Penis (tissue), 1 donor: ENCODE measurements around the gene F2.

DNA sequence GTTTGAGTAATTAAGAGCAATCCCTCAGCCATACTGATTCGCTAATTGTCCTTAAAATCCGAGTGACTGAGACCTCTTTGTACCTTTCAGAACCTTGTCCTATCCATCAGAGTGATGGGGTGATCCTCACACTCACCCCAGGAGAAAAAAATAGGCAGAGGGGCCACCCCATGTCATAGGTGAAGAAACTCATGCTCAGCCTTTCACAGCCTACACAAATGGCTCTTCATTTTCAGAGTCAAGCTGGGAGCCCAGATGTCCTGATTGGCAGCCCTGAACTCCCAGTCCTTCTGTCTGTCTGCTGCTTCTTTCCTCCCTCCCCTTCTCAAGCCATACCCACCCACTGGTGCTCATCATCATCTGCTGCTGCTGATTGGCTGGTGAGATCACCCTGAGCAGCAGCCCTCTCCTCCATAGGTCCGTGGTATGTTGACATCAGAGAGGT is 46.2 kb upstream of the PRDM11 start:
- PRO-cap = no peak

GRCh38 chr11:45209613-45211020 is 63.7 kb downstream of the PRDM11 start:
- PRO-cap = bidirectional peak, plus-strand start at chr11:45210127, minus-strand start at chr11:45209894

- PRO-cap = no peak
Observed at GRCh38 chr11:45434283-45434609, 148.1 kb upstream of the SYT13 start.

DNA sequence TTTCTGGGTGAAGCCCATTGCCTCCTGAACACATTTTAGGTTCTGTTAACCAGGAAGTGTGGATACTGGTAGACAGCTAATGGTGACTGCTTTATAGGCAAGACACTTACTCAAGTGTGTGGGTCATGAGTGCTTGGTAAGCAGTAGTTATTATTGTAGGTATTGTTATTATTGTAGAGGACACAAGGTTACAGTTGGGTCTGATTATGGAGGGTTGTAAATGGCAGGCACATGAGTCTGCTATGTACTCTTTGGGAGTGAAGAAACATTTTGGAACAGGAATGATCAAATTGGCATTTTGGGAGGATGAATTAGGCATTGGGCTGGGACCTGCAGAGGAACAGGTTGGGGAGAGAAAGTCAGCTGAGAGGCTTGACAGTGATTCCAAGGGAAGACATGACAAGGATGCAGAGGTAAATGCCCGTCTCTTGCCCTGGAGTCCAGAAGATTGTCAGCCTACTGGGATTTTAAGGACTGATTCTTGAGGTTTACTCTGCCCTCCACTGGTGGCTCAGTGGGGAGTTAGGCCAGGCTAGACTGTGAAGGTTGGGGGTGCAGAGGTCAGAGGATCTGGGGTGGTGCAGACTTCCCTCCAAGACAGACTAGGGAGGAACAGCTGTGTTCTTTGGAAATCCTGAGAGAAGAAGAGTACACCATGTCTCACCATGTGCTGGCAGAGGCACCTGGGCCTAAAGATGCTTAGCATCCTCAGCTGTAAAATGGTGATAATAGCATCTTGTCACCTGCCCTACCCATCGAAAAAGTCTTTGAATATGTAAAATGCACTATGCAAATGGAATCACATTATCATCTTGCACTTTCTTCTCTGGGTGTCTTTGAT is 10.1 kb upstream of the MAPK8IP1 start:
- PRO-cap = no peak

DNA sequence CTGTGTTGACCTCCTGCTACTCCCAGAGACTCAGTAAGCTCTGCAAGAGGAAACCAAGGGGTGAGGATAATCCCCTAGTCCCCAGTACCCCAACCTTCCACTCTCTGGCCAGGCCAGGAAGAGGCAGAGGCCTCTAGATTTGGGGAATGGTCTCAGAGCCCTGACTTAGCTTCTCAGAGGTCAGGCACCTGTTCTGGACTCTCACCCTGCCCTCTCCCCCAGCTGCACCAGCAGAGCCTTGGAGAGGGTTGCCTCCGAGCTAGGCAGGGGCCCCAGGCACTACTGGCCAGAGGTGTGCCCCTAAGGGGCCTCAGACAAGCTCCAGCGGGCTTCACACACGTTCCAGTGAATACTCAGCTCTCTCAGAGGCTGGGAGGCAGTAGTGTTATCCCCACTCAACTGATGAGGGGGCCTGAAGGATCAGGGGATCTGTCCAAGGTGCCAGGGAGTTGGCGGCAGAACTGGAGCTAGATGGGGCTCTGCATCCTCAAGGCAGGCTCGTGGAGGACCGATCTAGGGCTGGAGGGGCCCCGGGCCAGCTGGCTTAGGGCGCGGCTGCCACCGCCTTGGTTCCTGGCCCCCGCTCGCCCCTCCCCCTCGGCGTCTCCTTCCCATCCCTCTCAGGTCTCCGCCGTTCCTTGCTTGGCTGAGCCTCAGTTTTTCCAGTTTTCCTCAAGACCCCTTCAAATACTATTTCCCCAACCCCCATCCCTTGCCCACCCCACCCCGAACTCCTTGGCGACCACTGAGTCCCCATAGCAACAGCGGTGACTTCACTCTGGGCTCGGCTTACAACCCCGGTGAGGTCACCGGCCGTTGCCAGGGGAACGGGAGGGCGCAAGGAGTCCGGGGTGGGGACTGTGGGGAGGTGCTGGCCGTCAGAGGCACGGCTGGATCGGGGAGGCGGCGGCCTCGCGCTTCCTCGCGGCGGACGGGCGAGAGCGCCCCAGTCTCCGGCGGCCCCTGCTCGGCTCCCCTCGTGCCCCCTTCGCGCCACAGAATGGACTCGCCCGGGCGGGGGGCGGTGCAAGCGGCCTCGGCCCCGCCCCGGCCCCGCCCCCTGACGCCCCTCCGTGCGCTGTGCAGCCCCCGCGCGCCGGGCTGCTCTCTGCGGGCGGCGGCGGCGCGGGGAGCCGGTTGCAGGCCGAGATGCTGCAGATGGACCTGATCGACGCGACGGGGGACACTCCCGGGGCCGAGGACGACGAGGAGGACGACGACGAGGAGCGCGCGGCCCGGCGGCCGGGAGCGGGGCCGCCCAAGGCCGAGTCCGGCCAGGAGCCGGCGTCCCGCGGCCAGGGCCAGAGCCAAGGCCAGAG is 7.6 kb downstream of the FREY1 start:
- PRO-cap = bidirectional peak, plus-strand start at position 881 of the sequence, minus-strand start at position 662 of the sequence; bidirectional peak, plus-strand start at position 1,106 of the sequence, minus-strand start at position 997 of the sequence

DNA sequence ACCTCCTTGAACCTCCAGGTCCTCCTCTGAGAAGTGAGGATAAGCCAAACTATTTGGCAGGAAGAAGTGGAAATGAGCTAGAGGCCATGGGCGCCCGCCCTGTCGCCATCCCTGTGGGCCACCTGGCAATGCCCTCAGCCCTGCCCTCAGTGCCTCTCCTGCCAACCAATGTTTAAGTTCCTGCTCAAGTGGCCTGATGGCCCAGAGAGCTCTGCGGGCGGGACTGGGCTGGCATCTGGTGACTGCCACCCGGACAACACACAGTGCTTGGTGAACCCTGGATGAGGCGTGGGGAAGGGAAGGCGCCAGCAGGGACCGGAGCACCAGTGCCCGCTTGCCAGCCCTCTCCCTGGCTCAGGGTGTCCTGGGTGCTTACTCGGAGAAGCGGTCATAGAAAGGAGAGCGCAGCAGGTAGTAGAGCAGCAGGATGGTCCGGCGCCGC is 4.2 kb downstream of the PEX16 start:
- PRO-cap = no peak

DNA sequence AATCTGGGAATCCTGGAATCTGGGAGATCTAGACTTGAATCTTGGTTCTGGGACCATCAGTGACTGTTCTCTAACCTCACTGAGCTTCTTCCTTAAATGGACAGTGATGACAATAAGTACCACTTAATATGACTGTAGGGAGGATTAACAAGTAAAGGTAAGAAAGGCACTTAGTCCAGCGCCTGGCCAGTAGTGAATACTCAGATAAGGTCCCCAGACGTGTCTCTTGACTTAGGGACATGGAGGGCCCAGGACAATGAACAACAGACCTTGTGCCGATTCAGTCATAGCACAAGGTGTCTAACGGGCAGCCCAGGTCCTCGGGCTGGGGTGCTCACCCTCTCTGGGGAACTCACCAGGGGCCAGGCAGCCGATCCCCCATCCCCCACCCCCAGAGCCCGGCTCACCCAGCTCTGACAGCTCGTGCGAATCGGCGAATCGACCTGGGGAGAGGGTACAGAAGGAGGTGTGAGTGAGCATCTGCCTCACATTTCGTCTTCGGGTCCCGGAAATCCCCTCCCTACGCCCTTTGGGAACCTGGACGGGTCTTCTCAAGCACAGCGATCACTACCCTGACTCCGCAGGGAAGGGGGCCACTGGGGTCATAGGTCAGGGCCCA is 517 bp downstream of the PEX16 start:
- PRO-cap = no peak

DNA sequence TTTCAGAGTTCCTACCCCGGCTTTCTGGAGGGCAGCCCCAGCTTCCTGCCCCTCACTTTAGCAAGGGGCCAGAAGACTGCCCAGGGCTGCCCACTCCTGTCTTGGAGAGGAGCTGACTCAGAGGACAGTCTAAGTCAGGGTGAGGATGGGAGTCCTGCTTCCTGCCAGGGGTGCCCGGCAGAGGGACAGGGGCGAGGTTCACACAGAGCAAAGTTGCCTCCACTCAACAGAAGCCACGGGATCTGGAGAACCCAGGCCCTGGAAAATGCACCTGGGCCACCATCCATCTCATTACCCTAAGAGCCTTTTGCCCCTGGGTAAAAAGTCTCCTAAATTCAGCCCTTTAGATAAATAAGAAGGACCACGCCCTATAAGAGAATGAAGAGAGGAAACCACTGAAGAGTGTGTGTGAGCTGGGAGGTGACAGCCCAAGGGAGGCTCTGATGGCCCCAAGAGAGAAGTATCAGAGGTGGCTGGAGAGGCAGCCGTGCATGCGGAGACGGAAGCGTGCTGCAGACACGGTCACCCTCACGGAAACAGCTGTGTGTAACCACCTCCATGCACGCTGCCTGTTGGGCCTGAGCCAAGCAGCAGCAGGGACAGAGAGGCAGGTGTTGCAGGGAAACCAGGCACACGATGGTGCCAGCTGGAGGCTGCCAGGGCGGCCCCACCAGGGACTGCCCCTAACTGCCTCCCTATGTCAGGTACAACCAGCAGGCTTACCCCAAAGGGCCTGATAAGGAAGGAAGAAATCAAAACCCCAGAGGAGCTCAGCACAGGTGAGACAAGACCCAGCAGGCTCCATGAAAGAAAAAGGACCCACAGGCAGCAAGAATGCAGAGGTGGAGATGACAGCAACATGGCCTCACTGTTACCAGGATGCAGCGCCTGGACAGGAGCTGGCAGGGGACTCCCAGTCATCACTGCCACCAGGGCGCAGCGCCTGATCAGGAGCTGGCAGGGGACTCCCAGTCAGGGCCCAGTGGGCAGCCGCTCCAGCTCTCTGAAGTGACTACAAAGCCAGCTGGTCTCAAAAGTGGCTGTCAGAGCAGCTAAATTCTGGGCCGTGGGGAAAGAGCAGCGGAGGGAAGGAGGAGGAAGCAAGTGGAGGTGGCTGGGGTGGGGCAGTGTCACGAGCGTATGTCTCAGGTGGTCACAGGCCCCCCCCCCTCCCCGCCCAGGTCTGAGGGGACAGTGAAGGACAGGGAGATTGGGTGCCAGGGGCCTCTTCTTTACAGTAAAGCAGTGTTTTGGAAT is 7.7 kb downstream of the LARGE2 start:
- PRO-cap = unidirectional peak, plus-strand start at position 755 of the sequence

DNA sequence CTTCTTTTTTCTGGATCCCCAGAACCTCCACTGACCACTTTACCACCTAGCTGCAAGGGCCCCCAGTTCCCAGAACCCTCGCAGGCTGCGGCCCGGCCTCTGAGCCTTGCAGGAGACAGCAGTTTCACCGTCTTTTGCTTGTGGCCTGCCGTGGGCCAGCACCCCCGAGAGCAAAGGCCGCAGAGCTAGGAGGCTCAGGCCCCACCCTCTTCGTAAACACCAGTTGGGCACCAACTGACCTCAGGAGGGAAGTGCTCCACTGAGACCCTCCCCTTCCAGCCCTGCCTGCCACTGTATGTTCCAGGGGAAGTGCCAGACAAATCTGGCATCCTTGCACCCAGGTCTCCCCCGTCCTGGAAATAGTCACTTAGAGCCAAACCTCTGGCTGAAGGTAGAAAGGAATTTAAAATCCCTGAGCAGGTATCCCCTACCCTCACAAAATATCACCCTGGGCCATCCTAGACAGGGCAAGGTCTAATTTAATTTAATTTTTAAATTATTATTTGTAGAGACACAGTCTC is 23.3 kb upstream of the CREB3L1 start:
- PRO-cap = no peak

DNA sequence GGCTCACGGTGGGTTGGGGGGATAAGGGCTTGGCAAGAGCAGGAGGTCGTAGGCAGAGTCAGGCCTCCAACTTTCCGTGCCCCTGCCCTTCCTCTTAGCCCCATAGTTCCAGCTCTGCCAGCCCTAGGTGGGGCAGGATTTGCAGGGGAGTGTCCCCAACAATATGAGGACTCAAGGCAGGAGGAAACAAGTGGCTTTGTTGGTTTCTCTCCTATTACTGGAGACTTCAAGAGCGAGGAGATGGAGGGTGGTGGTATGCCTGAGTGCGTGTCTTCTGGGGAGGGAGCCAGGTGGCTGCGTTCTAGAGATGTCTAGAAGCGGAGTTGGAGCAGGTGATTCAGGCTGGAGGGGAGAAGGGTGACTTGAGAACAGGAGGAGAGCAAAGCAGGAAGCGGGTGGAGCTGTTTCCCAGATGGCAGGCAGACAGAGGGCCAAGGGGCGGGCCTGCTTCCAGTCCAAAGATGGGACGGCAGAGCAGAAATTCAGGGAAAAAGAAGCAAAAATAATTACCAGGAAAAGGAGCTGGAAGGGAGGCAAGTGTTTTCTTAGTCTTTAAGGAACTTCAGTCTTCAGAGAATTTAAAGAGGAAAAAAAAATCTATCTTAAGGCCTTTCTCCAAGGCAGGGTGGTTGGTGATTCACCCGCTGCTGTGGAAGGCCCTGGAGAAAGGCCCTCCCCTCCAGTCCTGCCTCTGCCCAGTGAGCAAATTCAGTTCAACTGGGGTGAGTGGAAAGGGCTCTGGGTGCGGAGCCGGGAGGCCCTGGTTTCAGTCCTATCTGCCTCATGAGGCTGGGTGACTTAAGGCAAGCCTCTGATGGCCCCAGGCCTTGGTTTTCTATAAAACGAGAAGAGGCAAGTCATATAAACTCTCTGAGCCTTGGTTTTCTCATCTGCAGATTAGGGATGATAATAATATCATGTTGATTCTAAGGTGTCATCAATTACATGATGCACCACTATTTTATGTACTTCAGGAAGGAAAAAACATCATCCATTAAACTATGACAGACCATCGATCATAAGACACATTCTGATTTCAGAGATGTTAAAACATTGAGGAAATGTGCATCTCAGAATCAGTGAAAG is 4.6 kb upstream of the CREB3L1 start:
- PRO-cap = no peak

DNA sequence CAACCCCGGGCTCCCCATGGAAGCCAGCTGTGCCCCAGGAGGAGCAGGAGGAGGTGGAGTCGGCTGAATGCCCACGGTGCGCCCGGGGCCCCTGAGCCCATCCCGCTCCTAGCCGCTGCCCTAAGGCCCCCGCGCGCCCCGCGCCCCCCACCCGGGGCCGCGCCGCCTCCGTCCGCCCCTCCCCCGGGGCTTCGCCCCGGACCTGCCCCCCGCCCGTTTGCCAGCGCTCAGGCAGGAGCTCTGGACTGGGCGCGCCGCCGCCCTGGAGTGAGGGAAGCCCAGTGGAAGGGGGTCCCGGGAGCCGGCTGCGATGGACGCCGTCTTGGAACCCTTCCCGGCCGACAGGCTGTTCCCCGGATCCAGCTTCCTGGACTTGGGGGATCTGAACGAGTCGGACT is 339 bp downstream of the CREB3L1 start:
- PRO-cap = no peak

- PRO-cap = no peak
Observed at GRCh38 chr11:46331382-46331785, 15.9 kb upstream of the DGKZ start.

GRCh38 chr11:46348067-46348658 is 900 bp downstream of the DGKZ start:
- PRO-cap = no peak

DNA sequence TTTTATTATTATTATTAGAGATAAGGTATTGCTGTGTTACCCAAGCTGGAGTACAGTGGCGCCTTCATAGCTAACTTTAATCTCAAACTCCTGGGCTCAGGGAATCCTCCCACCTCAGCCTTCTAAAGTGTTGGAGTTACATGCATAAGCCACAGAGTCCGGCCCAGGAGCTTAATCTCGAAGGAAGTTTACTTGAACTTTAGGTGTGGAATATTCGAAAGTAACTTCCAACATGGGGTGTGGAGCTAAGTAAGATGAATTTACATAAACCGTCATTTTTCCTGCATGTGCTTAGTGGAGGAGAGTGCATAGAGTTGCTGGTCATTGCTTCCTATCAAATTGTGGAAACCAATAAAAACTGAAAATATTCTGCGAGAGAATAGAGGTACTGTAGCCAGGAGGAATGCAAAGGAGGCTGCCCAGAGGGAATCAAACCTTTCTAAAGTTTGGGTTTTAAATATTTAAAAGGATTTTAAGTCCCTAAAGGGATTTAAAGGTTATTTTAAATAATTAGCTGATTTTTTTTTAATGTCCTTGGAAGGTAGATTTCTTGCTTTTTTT is 1.5 kb downstream of the ATG13 start:
- PRO-cap = no peak

GRCh38 chr11:46676327-46677187 is 23.9 kb downstream of the ARHGAP1 start:
- PRO-cap = no peak

DNA sequence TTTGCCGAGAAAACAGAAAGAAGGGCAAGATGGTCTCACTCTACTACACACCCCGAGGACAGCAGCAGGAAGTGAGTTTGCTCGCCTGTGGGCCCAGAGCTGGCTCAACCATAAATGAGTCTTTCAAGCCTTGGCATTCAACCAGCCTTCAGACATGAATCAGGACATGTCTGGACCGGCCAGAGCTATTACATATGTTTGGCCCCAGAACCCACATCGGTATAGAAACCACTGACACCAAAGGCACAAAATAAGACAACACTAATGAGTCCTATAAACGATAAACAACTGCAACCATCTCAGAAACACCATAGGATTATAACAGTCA is 12.9 kb downstream of the ARHGAP1 start:
- PRO-cap = no peak

- PRO-cap = no peak
Observed at GRCh38 chr11:46693437-46694088, 6.9 kb downstream of the ARHGAP1 start.

GRCh38 chr11:46718907-46719444 is at the start of gene F2:
TSS of gene F2 (plus strand) at chr11:46719213.
- PRO-cap = no peak

GRCh38 chr11:46743402-46744728 is 24.9 kb downstream of the F2 start:
- PRO-cap = no peak

GRCh38 chr11:46865187-46866027 is 19.3 kb upstream of the CKAP5 start:
- PRO-cap = no peak